ENCODE measurements around the gene FKBP15.

GRCh38 chr9:112867390-112868190 is 23.1 kb downstream of the SLC46A2 start:
- RRBS, 2 experiments = no CpG with 5 or more reads among the region's 5 CpGs

GRCh38 chr9:113155754-113156427 is 5.1 kb downstream of the SLC31A2 start:
- RRBS, 2 experiments = 90% methylated on average over 3 of the region's 8 CpGs; no CpG with 5 or more reads in 1 of the 2 experiments

DNA sequence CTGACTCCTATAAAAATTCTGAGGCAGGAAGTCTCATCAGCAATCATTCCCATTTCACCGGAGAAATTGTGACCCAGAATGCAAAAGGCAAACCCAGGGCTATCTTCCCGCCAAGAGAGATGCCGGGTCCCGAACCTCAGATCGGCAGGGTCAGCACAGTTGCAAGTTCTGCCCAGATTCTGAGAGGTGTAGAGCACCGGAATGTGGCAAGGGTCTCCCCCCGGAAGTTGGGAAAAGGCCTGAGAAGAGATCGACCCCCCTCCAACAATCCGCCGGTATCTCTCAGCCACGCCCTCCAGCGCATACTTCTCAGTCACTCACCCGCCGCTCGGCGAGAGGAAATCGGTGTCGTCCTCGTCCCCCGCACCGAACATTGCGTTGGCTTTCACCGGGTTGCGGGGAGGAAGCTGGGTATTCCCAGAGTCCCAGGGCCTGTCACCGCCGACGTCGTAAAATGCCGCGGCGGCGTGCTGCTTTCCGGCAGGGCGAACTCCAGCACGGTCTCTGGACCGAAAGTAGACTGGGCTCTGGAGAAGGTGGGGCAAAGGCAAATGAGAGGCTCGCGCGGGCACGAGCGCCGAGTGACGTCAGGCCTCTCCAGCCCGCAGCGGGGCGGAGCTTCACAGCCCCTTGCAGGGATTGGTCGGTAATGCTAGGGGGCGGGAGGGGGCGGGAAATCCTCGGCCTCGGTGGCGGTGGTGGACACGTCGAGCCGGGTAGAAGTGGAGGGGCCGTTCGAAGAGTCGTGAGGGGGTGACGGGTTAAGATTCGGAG is at the start of gene FKBP15:
Gene FKBP15 (minus strand): TSS at position 408 of the 774 bp plus-strand sequence.
- RRBS, 2 experiments = under 1 to 7% methylated on average over 15 to 22 of the region's 60 CpGs

- RRBS, 2 experiments = no CpG with 5 or more reads among the region's 2 CpGs
Measured at GRCh38 chr9:113261894-113262743, 13.3 kb downstream of the CDC26 start.

DNA sequence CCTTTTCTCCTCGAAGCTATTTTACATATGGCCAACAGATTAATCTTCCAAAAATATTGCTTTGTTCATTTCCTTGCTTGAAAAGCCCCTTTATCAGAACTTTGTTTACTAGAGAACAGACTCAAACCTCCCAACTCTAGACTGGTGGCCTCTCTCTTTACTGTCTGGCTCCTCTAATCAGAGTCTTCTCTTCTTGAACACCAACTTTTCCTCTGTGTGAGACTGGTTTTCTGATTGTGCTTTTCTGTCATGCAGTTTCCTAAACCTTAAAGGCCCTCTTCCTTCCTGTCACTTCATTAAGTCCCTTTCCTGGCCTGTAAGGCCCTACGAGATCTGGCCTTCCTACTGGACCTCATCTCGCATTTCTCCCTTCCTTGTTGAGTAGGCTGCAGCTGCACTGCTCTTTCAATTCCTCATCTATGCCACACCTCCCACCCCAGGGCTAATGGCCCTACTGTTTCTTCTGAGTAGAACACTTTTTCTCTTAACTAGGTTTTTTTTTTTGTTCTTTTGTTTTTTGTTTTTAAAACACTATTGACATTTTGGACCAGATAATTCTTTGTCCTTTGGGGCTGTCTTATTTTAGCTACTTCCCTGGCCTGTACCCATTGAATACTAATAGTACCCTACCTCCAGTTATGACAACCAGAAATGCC is 5.8 kb downstream of the C9orf43 start:
- RRBS, 2 experiments = no CpG with 5 or more reads among the region's 3 CpGs

DNA sequence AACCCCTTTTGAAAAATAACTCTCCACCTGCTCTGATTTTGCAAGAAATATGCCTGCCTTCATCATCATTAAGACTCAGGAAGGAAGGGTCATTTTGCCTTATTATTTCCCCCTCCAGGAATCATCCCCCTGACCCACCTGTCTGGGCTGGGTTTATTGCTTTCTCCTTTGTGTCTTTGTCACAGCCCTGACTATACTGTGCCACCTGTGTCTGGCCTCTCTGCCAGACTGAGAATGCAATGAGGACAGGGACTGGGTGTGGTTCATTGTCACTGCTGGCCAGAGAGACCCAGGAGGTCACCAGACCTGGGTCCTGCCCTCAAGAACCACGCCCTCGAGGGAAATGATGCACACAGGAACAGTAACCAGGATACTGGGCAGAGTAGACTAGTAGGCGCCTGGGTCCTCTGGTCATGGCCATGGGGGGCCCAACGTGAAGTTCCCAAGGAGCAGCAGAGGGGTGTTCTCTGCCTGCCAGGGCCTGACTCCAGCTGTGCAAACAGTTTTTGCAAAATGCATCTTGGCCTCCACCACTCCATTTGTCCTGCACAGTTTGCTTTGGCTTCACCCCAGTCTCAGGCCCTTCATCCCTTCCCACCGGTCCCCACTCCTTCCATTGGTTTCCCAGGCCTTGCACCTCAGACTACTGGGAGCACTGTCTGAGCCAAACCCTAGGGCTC is 17.7 kb downstream of the RGS3 start:
- RRBS, 2 experiments = no CpG with 5 or more reads among the region's 5 CpGs

DNA sequence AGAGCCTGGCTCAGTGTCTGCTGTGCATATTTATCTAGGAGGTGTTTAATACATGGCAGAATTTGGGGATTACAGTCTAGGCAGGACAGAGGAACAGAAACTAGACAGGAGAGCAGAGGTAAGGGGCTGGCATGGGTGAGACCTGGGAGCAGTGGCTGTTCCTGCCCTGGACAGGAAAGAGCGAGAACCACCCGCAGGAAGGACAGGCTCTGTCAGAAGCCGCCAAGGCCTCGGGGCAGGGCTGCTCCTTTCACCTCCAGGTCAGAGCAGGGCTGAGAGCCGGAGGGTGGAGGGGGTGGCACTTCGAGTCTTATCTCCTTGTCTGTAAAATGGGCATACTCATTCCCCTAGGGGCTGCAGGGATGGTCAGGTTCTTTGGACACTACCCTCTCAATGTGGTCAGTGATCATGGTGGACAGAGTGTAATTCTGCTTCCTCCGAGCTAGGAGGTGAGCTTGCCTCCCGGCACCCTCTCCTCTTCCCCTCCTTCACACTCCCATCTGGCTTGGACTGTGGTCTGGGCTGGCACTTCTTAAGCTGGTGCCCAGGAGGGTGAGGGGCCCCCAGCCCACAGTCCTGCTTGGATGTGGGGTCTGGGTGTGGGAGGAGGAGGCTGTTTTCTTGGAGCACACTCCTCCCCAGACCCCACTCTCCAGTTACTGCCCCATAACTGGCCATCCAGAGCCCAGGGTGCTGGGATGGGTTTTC is 39.6 kb downstream of the RGS3 start:
- RRBS, 2 experiments = no CpG with 5 or more reads among the region's 8 CpGs

- RRBS, 2 experiments = no CpG with 5 or more reads among the region's 22 CpGs
Measured at GRCh38 chr9:113523062-113524236, 59.9 kb downstream of the RGS3 start.

DNA sequence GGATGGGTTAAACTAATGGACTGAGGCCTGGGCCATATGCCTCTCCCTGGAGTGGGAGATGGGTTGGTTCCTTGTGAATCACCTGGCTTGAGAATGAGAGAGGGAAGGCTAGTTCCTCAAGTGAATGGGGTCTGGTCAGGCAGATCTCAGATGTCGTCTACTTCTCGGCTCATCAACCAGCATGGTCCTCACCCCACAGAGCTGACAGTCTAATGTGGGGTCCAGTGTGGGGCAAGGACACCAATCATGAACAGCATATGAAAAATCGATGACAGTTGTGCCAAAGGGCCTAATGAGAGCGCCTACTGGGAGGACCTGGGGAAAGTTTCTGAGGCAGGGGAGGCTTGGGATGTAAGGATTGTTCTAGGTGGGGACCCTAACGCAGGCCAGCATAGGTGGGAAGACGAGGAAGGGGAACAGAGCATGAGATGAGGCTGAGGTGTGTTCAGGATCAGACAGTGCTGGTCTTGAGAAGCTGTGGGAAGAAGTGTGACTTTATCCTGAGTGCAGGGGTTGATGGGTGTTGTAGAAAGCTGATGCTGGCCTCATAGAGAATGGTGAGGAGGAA is 94.0 kb downstream of the RGS3 start:
- RRBS, 2 experiments = no CpG with 5 or more reads among the region's 6 CpGs

DNA sequence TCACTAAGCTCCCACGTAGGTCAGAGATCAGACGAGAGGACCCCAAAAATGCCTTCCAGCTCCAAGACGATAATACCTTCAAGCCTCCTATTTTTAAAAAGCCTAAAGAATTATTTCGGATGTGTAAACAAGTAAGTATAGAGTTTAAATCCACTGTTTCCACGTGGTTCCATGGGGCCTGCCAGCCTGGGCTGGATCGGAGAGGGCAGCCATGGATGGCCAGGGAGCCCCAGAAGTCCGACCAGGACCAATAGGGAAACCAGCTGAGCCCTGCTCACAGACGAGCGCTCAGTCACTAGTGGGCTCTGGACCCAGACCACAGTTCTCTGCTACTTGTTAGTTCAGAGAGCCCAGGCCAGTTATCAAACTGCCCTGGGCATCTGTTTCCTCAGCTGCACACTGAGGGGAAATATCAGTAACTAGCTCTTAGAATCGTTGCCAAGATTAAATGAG is 124.7 kb downstream of the RGS3 start:
- RRBS, 2 experiments = no CpG with 5 or more reads among the region's 10 CpGs

GRCh38 chr9:113591423-113592179 is 128.1 kb downstream of the RGS3 start:
- RRBS, 2 experiments = no CpG with 5 or more reads among the region's 10 CpGs

DNA sequence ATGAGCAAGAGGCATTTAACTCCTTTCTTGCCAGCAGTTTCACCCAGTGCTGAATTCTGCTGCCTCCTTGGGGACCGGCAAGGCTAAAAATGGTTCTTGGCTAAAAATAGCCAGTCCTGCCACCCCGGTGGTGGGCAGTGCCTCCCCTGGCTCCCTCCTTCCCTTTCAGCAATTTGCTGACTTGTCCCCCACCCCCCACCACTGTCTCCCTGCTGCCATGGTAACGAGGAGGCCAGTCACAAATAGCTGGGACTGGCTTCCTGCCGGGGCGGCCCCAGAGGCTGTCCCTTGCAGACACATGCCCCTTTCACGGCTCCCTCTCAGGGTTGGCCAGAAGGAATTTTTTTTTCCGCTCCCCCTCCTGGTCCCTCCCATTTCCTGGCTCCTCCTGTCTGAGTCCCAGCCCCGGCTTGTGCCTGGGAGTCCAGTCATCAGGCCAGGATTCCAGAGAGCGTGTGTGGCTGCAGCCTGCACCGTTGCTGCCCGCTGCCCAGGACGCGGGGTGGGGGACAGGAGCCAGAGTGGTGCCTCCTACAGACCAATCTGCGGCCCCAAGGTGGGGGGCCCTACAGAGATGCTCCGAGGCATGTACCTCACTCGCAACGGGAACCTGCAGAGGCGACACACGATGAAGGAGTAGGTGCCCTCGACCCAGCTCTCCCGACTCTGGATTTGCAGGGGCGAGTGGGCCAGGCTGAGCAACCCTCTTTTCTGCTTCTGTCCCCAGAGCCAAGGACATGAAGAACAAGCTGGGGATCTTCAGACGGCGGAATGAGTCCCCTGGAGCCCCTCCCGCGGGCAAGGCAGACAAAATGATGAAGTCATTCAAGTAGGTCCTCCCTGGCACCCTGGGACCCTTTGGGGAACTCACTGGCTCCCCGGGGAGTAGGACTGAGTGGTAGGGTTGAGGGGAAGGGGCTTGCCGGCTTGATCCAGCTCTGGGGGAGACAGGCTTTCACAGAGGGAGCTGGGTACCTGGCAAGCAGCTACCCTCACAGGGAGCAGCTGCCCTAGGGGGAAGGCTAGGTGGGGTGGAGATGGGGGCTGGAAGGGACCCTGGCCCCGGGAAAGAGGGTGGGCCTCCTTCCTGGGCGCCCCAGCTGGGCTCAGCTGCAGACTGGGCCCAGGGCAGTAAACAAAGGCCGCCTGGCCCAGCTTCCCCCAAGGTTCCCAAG is 130.6 kb downstream of the RGS3 start:
- RRBS, 2 experiments = 0 to 20% methylated on average over 1 of the region's 31 CpGs

DNA sequence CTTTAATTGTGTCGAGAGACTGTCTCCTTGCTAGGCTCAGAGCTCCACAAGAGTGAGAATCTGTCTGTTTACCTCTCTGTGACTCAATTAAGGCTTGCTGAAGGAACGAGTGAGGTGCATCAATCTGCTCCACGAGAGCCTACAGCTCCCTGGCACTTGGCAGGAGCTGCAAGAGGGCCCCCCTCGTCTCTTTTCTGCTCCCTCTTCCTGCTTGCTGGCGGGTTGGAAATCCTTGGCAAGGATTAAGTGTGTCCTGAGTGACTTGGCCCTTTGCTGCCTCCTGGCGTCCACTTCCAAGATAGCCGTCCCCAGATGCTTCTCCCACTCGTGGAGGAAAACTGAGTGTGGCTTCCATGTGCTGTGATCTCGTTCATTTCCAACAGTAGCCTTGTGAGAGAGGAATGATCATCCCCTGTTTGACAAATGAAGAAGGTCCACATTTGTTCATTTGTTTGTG is 191.8 kb downstream of the RGS3 start:
- RRBS, 2 experiments = no CpG with 5 or more reads among the region's 9 CpGs

- RRBS, 2 experiments = no CpG with 5 or more reads among the region's 2 CpGs
Measured at GRCh38 chr9:113705845-113706695, 170.0 kb upstream of the ZNF618 start.

- RRBS, 2 experiments = no CpG with 5 or more reads among the region's 13 CpGs
Measured at GRCh38 chr9:113708240-113709619, 167.4 kb upstream of the ZNF618 start.

DNA sequence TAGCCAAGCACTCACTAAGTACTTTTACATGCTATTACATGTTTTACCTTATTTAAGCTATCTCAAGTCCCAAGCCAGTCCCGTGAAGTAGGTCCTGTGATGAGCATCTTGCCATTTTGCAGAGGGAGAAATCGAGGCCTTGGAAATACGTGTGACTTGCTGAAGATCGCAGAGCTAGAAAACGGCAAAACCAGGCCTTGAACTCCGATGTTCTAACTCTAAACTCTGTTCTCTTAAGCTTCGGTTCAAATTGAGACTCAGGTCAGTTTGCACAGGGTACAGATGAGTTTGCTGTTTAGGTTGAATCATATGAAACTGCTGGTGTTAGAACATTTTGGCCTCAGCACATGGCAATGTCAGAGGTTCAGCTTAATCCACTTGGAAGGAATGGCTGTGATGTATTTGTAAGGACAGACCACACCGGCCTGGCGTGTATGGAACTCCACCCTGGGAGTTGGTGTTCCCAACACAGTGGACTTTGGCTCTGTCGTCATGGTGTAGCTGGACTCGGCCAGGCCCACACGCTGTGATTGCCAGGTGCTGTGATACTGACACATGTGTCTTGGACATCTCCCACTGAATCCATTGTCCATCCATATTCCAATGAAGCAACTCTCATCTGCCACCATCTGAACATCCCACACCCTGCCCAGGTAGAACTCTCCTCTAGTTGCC is 90.2 kb downstream of the ZNF618 start:
- RRBS, 2 experiments = no CpG with 5 or more reads among the region's 12 CpGs

GRCh38 chr9:114048975-114050093 is 28.8 kb downstream of the AMBP start:
- RRBS, 2 experiments = 49 to 76% methylated on average over 4 of the region's 70 CpGs

- RRBS, 2 experiments = 100% methylated on average over 6 of the region's 19 CpGs; no CpG with 5 or more reads in 1 of the 2 experiments
Measured at GRCh38 chr9:114209285-114209814, 54.0 kb downstream of the COL27A1 start.

DNA sequence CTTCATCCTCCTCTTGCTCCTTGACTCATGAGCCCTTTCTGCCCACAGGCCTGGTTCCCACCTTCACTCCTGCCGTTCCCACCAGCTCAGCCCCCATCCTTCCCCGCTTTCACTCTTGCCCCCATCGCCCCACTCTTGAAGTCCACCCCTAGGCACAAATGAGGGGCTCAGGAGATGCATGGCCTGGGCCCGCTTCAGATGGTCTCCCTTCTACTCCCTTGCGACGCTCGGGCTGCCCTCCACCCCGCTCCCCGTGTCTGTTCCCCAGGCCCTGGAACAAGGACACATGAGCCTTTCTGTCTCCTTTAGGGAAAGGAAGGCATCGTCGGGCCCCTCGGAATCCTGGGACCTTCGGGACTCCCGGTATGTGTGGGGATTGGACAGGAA is 22.1 kb upstream of the ORM1 start:
- RRBS, 2 experiments = no CpG with 5 or more reads among the region's 14 CpGs

DNA sequence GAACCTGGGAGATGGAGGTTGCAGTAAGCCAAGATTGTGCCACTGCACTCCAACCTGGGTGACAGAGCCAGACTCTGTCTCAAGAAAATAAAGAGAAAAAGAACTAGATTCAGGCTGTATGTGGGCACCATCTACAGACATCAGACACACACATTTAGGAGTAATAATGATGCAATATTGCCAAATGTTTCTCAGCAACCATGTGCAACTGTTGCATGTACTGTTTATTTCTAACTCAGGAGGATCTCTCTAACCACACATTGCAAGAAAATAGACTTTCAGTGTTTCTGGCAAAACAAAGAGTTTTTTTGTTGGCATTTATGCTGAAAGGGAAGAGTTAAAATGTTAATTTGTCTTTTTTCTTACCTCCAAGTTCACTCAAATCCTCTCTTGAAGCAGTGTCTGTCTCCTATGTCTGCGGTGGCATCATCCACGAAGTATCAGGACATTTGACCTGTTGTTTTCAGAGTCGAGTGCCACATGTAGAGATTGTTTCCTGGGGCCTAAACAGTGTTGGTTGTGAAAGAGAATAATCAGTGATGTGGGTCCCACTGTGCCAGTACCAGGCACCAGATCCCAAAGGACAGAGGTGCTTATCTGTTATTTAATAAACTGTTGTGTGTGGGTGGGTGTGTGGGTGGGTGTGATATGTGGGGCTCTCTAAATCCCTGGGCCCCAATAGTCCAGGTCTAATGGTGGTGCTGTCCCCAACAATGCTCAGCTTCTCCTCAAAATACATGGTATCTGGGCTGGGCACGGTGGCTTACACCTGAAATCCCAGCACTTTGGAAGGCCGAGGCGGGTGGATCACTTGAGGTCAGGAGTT is 4.9 kb upstream of the ORM1 start:
- RRBS, 2 experiments = no CpG with 5 or more reads among the region's 6 CpGs

Measured in Panc1 (cell line).